Measurements from ENCODE around the genes IGFL4, FKRP, BBC3 and C5AR2.

DNA sequence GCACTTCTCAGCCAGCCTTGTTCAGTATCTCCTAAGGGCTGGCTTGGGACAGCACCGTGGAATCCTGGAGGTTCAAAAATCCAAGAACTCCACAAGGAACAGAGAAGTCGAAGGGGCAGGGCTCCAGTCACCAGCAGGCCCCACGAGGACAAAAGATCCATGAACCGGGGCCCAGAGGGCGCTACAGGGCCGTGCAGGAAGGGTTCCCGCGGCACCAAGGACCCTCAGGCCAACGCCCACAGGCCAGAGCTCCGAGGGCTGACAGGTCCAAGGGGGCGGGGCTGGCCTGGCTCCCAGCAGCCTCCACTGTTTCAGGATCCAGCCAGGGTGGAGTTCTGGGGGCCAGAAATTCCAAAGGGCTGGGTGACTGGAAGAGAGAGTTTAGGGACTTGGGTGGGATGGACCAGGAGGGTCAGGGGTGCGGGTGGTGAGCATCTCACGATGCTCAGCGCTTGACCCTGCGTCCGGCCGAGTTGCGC is 707 bp downstream of the NANOS2 start:
- RRBS = 67% methylated on average over 3 of the region's 18 CpGs

- RRBS = 20% methylated on average over 1 of the region's 20 CpGs
Observed at GRCh38 chr19:45960546-45961209, 13.0 kb downstream of the NOVA2 start.

DNA sequence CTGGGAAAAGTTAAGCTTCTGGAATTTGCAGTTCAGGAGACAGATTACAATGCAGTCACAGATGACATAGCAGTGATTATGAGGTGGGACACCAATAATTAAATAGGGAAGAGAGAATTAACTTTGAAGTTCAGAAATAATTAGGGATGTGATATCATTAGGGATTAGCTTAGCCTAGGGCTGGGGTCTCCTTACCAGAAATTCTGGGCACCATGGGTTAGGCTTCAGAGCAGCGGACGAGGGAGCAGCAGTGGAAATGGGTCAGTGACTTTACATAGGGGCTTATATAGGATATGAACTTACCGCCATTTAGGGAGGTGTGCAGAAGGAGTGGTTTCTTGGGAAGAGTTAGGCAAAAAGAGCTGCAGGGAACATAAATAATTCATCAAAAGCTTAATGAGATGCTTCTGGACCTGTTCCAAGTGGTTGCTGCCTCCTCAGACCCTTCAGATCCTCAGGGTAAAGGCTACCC is at the start of gene IGFL4:
Gene IGFL4 (minus strand): TSS at position 254 of the 472 bp plus-strand sequence.
- RRBS = no CpG with 5 or more reads among the region's 3 CpGs

DNA sequence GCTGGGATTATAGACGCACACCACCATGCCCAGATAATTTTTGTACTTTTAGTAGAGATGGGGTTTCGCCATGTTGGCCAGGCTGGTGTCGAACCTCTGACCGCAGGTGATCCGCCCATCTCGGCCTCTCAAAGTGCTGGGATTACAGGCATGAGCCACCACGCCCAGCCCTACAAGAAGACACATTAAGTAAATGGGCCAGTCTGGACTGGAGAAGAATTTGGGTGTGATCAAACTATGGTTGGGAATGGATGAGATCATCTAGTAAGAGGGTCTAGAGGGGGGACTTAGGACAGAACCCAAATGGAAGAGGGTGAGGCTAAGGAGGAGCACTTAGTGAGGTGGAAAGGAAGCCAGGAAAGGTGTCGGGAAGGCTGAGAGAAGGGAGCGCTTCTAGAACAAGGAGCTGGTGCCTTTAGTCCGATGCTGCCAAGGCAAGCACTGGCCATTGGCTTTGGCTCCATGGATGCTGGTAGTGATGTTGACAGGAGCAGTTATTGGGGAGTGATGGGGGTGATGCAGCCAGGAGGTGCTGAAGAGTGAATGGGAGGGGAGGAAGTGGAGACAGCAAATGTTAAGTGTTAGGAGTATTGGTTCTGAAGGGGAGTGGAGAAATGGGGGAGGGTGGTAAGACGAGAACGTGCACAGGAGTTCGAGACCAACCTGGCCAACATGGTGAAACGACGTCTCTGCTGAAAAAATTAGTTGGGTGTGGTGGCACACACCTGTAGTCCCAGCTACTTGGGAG is 1.7 kb downstream of the PPP5C start:
- RRBS = no CpG with 5 or more reads among the region's 15 CpGs

DNA sequence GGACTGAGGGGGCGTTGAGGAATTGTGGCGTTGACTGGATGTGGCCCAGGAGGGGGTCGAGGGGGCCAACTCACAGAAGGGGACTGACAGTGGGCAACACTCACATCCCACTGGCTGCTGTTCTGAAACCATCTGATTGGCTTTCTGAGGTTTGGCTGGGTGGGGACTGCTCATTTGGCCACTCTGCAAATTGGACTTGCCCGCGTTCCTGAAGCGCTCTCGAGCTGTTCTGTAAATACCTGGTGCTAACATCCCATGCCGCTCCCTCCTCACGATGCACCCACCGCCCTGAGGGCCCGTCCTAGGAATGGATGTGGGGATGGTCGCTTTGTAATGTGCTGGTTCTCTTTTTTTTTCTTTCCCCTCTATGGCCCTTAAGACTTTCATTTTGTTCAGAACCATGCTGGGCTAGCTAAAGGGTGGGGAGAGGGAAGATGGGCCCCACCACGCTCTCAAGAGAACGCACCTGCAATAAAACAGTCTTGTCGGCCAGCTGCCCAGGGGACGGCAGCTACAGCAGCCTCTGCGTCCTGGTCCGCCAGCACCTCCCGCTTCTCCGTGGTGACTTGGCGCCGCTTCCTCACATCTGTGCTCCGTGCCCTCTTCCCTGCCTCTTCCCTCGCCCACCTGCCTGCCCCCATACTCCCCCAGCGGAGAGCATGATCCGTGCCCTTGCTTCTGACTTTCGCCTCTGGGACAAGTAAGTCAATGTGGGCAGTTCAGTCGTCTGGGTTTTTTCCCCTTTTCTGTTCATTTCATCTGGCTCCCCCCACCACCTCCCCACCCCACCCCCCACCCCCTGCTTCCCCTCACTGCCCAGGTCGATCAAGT is 8.8 kb downstream of the CALM3 start:
- RRBS = no CpG with 5 or more reads among the region's 29 CpGs

GRCh38 chr19:46631415-46631891 is 4.5 kb downstream of the GNG8 start:
- RRBS = 76% methylated on average over 2 of the region's 6 CpGs

DNA sequence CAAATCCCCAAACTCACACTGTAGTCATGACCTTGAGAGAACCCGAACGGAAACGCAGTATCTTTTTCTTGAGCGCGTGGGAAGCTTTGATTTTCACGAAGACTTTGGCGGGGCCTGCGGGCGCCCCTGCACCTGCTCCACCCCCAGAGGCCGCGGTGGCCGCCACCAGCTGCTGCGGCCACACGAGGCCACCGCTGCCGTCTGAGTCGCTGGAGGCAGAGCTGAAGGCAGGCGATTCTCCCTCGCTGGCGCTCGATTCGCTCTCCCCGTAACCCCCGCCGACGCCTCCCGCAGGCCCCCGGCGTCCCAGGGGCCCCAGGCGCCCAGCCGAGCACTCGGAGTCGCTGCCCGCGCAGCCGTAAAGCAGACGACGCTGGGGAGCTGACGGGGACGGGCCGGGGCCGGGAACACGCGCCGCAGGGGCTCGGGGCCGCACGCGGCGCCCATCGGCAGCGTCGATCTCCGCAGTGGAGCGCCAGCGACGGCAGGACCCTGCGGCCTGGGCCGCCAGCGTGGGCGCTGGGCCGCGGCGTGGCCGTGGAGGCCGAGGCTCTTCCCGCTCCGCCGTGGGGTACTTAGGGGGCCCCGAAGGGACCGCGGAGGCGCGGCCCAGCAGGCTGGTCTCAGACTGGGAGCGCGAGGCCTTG is 12.4 kb downstream of the DACT3 start:
- RRBS = 11% methylated on average over 4 of the region's 76 CpGs

DNA sequence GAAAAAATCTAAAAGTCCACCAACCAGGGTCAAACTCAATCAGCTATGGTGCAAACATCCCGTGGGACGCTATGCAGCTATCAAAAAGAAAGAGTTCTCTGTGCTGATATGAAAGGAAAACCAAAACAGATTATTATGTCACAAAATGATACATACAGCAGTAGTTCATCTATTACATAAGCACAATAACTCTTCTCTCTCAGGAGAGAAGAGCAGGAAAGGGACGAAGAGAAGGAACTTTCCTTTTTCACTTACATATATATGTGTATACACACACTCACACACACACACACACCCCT is 2.9 kb upstream of the FKRP start:
- RRBS = no CpG with 5 or more reads among the region's 3 CpGs

- RRBS = 2% methylated on average over 19 of the region's 71 CpGs
Observed at GRCh38 chr19:46744958-46746168, at the start of gene FKRP. TSS of gene FKRP (plus strand) at chr19:46746057.

DNA sequence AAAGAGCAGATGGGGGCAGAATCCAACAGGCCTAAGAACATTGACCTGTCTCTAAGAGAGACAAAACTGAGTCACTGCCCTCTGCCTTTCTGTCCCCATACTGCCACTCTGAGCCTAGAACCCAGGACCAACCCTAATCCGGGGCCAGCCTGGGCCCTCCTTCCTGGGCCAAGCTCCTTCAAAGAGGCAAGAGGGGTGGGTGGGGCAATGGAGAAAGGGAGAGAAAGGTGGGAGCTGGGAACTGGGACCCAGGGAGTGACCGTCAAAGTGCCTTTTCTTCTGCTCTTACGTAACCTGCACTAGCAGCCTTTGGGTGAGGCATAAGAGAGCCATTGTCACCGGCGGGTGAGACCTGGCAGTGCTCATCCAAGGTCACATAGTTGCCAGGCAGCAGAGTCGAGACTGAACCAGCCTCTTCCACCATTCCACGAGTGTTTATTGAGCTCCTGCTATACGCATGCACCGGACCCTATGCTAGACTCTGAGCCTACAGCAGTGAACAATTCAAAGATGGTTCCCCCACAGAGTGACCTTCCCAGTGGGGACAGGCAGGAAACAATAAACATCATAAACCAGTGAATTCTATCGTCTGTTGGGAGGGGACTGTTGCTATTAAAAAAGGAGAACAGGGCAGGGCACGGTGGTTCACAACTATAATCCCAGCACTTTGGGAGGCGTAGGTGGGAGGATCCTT is 18.5 kb upstream of the STRN4 start:
- RRBS = no CpG with 5 or more reads among the region's 12 CpGs

- RRBS = no CpG with 5 or more reads among the region's 9 CpGs
Observed at GRCh38 chr19:46839817-46840266, 10.8 kb downstream of the AP2S1 start.

- RRBS = no CpG with 5 or more reads among the region's 9 CpGs
Observed at GRCh38 chr19:46849155-46849656, 1.4 kb downstream of the AP2S1 start.

DNA sequence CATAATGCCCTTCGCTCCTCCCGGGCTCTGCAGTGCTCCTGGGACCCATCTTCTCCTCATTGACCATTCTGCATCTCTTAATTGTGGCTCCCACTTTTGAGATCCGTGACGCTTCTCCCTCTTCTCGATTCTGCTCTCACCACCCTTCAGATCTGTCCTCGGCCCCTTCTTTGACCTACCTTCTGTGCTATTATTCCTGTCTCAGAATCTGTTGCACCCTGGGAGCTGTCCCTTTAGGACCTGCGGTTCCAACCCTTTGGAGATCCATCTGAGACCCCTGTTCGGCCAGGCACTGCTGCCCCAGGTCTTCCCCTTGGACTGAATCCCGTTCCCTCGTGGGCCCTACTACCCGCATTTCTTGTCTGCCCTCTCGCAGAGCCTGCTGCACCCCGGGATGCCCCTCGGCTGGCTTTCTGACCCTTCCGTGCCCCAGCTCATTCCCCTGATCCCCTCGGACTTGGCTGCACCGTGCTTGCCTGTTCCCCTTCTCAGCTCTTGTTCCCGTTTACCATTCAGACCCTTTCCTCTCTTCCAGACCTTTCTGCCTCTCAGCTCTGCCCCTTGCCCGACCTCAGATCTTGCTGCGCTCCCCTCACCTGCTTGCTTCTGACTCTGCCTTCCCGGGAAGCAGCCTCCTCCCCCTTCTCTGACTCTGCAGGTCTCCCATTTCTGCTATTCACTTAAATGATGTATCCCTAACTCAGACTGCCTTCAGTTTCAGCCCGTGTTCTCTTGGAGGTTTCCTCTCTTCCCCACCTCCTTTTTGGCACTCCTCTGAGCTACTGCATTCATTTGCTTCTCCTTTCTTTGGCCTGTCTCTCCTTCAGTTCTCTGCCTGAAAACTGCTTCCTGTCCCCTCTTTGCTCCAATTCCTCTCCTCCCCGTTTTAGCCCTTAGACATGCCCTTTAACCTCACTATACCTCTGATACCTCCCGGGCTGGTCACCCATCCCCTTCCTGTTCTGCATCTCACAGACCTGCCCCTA is 1.1 kb downstream of the ARHGAP35 start:
- RRBS = 2% methylated on average over 2 of the region's 24 CpGs

- RRBS = no CpG with 5 or more reads among the region's 8 CpGs
Observed at GRCh38 chr19:46958484-46959228, 61.0 kb upstream of the NPAS1 start.

- RRBS = no CpG with 5 or more reads among the region's 11 CpGs
Observed at GRCh38 chr19:47100060-47100573, 13.5 kb downstream of the ZC3H4 start.

GRCh38 chr19:47190162-47190907 is 40.7 kb downstream of the BBC3 start:
- RRBS = no CpG with 5 or more reads among the region's 14 CpGs

- RRBS = no CpG with 5 or more reads among the region's 20 CpGs
Observed at GRCh38 chr19:47210554-47211310, 20.3 kb downstream of the BBC3 start.

GRCh38 chr19:47230944-47232056 is at the start of gene BBC3:
TSS of gene BBC3 (minus strand) at chr19:47231199.
- RRBS = under 1% methylated on average over 20 of the region's 93 CpGs

- RRBS = no CpG with 5 or more reads among the region's 18 CpGs
Observed at GRCh38 chr19:47331855-47332561, at the start of gene C5AR2. TSS of gene C5AR2 (plus strand) at chr19:47332175.

DNA sequence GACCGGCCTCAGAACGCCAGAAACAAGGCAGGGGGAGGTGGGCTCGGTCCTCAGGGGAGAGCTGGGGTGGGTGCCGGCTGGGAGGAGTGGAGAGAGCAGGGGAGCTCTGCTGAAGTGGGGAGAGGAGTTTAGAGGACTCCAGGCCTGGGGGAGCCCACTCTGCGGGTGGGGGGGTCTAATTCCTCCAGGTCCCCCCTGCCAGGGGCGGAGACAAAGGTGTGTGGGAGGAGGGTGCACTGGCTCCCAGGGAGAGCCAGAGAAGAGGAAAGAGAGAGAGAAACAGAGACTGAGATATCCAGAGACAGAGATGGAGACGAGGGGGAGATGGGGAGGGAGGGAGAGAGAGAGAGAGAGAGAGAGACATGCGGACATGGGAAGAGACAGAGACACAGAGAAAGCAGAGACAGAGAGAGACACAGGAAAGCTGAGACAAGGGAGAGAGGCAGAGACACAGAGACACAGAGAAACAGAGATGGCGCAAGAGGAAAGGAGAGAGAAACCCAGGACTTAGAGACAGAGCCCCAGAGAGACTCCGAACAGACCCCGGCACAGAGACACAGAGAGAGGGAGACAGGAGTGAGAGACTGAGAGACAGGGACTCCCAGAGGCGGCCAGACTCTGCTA is 783 bp downstream of the SLC8A2 start:
- RRBS = 26% methylated on average over 4 of the region's 12 CpGs

Data from GM19239 (cell line).